SUDHL5 (cell line): ENCODE data around the gene IMPA2.

DNA sequence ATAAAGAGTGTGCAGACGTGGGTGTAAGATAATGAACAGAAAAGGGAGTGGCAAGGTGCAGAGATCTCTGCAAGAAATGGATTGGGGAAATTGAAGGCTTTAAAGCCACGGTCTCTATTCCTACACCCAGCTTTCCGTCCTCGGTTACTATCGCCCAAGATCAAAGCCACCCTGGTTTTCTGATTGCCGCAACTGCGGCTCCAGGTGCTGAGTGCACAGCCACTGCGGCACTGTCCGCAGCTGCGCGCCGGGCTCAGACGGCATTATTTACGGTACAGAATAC, 285 bp upstream of the GNAL start:
- PRO-cap: no peak

- PRO-cap: no peak
These were observed 1.8 kb downstream of the CHMP1B start for GRCh38 chr18:11852930-11853573.

- PRO-cap: unidirectional peak, plus-strand start at chr18:11981455; unidirectional peak, plus-strand start at chr18:11981520
These were observed at the start of gene IMPA2 for GRCh38 chr18:11981332-11981850. Gene IMPA2, plus strand, starts transcription at chr18:11981507.

DNA sequence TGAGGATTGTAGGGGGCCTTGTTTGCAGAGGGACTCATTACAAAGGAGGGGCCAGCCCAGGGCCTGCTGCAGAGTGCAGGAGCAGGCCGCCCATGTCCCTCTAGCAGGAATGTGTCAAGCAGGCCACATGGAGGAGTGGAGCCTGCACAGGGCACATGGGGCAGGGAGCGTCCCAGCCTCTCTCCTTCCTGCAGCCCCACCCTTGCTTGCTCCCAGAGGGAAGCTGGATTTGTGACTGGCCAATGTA, 27.5 kb downstream of the IMPA2 start:
- PRO-cap: no peak

DNA sequence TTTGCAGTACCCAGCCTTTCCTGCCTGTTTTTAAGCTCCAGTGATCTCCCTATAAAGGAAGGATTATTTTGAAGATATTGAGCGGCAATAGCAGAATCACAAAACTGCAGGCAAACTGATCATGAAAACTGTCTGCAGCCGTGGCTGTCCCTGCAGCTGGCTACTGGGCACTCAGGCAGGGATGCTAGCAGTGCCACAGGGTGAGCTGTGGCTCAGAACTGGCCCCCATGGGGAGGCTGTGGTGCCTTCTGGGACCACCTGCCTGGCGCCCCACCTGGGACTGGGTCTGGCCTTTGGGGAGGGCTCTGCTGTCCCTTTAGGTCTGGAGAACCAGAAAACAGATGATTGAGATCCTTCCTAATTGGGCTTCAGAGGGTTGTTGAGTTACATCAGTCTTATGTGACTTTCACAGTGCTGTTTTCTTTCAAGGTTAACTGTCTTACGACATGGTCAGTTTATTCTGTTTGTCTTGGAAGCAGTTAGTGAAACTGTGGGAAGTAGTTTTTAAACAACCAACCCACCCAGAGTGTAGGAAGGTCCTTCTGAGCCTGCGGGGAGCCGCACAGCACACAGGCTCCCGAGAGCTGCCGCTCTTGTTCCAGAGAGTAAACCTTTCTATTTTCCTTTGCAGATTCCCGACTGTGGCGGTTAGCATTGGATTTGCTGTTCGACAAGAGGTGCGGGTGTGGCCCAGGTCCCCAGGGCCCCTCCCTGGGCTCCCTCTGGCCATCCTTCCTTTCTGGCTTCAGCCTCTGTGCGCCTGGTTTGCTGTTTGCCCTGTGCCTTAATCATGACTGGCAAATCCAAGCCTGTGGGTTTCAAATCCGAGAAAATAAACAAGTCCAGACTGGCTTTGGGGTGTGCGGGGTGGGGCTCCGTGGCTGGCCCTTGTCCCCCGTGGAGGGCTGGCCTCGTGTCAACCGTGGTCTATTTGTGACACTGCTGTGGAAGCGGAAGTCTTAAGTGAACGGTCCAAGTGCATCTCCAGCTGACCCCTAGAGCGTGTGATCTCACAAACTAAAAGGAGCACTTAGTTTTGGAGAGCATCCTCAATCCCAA, 30.6 kb downstream of the IMPA2 start:
- PRO-cap: no peak

- PRO-cap: no peak
These were observed 32.1 kb downstream of the IMPA2 start for GRCh38 chr18:12013211-12014018.

DNA sequence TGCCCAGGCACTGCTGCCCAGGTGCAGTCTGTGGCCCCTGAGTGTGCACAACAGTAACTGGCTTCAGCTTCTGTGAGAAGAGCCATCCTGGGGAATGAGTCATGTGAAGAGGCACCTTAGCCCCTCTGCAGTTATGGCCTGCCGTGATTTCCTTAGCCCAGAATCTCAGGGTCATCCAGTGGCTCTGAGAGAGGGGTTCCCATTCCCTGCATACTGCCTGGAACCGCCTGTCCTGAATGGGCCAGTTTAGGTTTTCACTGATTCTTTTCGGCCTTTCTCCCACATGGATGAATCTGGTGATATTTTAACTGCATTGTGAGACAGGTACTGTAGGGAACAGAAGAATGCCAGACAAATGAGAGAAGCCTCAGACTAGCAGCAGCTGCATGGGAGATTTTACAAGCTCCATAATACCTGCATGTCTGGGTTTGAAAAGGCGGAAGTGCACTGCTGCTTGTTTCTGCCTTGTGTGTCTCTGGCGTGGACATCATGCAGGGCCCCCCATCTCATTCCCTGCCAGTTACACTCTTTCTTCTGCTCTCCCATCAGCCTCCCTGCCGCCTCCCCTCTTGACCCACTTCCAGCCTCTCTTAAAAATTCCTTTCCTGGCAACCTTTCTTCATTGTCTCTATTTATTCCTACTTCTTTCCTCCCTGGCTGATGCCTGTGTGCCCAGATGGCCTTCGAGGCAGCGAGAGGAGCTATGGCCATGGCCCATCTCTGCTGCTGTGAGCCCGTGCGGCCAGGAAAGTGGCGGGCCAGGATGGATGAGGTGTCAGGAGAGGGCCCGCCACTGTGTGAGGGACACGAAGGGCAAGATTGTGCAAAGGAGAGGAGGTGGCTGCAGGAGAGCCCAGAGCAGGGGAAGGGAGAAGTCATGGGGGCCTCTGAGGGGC, 33.7 kb downstream of the IMPA2 start:
- PRO-cap: no peak

DNA sequence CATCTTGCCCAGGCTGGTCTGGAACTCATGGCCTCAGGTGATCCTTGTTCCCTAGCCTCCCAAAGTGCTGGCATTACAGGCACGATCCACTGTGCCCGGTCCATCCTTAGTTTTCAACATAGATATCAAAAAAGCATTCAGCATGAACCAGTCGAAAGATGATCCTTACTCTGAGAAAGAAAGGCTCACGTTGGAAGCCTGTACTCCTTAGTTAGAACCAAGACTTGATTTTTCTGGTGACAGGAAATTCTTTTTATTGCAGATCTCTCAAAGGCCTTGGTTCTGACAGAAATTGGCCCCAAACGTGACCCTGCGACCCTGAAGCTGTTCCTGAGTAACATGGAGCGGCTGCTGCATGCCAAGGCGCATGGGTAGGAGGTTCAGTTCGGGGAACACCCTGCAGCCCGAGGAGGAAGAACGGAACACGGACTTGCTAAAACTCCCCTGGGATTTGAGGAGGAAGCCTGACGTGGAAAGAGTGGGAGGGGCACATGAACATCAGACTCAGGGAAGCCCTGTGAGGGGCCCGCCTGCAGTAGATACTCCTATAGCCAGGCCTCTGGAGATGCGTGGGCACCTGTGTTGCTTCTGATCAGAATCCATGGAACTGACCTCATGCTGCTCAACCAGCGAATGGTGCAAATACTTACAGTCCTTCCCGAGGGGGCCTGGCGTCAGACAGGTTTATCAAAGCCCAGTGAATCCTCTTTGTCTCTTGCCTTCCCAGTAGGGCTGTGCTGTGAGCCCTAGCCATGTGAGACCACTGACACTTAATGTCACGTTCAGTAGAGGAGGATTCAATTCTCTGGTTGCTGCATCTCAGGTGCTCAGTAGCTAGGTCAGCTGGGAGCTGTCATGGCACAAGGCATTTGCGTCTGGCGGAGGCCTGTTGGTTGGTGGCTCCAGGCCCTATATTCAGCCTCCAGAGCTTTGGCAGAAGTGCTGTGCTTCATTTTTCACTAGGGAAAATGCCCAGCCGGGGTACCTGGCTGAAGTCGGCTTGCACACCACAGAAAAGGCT, 46.8 kb downstream of the IMPA2 start:
- PRO-cap: no peak

DNA sequence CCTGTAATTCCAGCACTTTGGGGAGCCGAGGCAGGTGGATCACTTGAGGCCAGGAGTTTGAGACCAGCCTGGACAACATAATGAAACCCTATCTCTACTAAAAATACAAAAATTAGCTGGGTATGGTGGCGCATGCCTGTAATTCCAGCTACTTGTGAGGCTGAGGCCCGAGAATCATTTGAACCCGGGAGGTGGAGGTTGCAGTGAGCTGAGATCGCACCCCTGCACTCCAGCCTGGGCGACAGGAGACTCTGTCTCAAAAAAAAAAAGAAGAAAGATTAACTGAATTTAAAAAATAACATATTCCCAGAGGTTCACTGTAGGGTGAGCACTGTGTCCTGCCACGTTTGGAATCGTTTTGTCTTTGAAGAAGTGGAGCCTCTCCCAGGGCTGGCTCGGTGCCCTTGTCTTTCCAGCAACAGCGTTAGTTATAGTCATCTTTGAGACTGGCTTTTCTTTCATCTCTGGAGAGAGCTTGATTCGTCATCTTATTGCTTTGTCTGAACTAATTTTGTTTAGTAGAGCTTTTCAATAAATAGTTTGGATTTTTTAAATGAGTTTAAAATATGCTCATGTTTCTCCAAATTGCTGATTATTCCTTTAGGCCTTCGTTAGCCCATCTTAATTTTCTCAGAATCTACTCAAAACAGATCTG, 50.4 kb downstream of the IMPA2 start:
- PRO-cap: no peak

GRCh38 chr18:12038607-12039579, 54.8 kb upstream of the ANKRD62 start:
- PRO-cap: no peak

GRCh38 chr18:12067053-12067467, 26.6 kb upstream of the ANKRD62 start:
- PRO-cap: no peak

GRCh38 chr18:12278199-12278720, 24.1 kb downstream of the CIDEA start:
- PRO-cap: no peak

GRCh38 chr18:12282527-12283146, 25.4 kb upstream of the TUBB6 start:
- PRO-cap: no peak

DNA sequence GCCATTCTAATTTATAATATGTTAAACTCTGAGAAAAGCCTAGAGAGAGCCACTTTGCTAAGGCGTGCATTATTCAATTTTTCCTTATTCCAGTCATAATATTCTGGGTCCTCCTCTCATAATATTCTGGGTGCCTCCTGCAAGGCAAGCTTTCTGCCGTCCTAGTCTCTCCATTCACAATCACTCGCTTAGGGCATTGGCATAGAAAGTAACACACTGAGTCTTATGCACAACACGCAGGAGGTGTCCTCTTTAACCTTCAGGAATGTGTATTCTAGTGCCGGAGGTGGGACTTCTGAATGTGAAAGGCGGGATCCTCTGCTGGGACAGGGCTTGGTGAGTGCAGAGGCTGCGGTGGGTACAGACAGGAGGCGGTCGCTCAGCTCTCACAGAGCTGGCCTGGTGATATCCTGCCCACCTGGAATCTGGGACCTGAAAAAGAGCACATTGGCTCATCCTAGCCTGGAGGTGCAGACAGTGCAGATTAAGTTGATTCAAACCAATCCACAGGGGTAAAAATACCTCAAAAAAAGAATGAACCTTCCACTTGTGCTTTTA, 19.3 kb upstream of the TUBB6 start:
- PRO-cap: no peak

GRCh38 chr18:12306218-12306740, 1.8 kb upstream of the TUBB6 start:
- PRO-cap: no peak

- PRO-cap: no peak
These were observed 6.5 kb downstream of the TUBB6 start for GRCh38 chr18:12314313-12315114.

DNA sequence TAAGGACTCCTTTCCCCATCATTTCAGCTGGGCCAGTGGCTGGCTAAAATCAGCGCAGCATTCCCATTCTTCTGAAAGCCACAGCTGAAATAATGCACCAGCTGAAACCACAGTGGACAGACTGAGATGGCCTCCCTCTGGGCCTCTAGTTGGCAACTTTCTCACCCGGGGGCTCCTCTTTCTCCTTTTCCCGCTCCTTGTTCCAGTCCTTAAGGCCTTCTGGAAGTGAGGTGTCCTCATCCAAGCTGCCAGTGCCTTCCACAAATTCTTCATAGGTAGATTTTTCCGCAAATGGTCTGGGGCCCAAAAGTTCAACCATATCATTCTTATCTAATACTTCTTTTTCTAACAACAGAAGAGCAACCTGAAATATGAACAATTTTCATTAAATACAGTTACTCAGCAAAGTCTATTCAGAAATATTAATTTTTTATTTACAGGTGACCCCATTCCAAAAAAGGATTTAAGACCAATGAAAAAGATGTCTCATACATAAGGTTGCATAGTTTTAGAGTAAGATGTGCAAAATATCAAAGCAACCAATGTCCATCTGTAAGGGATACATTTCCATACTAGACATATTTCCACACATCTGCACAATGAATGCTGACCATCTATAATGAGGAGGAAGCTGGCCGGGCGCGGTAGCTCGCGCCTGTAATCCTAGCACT, 21.5 kb downstream of the TUBB6 start:
- PRO-cap: no peak

GRCh38 chr18:12373565-12374271, 3.3 kb downstream of the AFG3L2 start:
- PRO-cap: no peak

GRCh38 chr18:12393932-12394412, 13.8 kb upstream of the PRELID3A start:
- PRO-cap: no peak

- PRO-cap: no peak
These were observed 63.0 kb downstream of the PRELID3A start for GRCh38 chr18:12470562-12471309.